Choroid plexus epithelial cell (primary cell): ENCODE measurements around the genes OR1L4 and ZBTB26.

GRCh38 chr9:121737320-121738147 is 86.1 kb downstream of the DAB2IP start:
- RRBS, result no CpG with 5 or more reads among the region's 15 CpGs

- RRBS, result no CpG with 5 or more reads among the region's 26 CpGs
These were observed 201.4 kb downstream of the DAB2IP start for GRCh38 chr9:121852626-121853347.

DNA sequence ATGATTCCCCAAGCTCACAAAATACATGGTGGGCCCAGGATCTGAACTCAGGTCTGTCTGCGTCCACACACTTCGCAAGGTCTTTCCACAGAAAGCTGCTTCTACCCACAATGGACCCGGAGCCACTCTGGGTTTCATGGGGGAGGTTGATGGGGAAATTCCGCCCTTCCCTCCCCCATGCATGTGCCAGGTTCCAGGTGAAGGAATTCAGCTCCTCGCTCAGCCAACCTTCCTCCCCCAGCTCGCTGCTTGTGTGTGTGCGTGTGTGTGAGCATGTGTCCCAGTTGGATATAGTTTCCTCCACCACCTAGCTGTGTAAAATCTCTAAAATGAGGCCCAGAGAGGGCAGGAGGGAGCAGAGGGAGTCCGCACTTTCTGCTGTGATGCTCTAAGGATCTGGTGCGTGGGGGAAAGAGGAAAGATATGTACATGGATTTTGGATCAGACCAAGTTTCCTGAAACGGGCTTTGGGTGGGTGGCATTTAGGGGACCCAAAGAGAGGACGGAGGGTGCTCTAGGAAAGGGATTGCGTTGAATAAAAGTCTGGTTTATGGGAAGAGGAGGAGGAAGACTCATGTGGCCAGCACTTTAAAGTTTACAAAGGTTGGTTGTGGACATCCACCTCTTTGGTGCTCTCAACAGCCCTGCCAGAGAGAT is 1.1 kb downstream of the PTGS1 start:
- RRBS, result no CpG with 5 or more reads among the region's 12 CpGs

GRCh38 chr9:122394213-122394757 is 23.5 kb downstream of the PTGS1 start:
- RRBS, result no CpG with 5 or more reads among the region's 4 CpGs

DNA sequence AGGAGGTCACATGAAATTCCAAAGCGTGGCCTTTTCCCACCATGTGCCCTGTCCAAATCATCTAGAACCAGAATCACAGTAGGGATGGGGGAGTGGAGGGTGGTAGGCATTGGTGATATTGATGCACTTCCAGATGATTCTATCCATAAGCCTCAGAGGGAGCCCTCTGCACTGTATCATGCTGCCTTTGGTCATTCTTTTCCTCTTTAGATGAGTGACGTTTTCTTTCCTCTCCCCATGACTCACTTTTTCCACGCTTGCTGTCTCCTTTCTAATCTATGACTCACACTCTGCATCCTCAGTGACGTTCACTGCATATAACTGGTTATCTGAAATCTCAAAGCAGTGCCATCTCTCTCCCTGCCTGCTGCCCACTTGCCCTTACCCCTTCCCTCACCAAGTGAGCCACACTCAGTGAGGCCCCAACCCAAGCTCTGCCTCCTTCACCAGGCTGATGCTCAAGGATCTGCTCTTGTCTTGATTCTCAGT is 31.5 kb downstream of the PTGS1 start:
- RRBS, result no CpG with 5 or more reads among the region's 4 CpGs

DNA sequence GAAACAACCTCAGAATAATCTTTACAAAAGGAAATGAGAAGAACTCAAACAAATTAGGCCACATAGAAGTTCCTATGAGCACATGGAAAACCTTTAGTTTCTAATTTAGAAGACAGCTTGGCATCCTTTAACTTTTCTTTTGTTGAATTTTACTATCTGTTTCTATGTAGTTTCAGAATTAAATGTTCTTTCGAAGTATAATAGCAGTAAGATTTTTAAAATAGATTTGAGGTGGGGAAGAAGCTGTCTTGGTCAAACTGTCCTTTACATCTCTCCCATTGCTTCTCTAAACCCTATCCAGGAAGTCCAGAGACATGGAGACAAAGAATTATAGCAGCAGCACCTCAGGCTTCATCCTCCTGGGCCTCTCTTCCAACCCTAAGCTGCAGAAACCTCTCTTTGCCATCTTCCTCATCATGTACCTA is at the start of gene OR1L4:
Gene OR1L4 (plus strand): TSS at position 315 of the 425 bp plus-strand sequence.
- RRBS, result no CpG with 5 or more reads among the region's 1 CpG

GRCh38 chr9:122902956-122903395 is 2.2 kb downstream of the RC3H2 start:
- RRBS, result no CpG with 5 or more reads among the region's 3 CpGs

DNA sequence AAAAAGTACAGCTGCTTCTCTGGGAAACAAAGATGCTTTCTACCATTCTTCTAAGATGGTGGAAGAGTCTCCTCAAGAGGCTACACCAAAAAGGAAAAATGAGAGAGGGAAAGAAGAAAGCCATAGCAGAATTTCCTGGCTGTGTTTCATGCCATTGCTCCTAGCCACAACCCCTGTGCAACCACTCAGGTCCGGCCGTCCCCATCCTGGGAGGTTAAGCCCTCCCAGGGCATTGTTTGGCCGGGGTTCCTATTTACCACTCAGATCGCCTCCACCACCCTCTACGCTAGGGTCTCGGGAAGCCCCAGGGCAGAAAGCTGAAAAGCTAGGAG is 778 bp downstream of the RC3H2 start:
- RRBS, result no CpG with 5 or more reads among the region's 6 CpGs

- RRBS, result 3% methylated on average over 11 of the region's 49 CpGs
These were observed at the start of gene ZBTB26 for GRCh38 chr9:122930972-122931859. ZBTB26 (minus strand) TSS chr9:122931512.

DNA sequence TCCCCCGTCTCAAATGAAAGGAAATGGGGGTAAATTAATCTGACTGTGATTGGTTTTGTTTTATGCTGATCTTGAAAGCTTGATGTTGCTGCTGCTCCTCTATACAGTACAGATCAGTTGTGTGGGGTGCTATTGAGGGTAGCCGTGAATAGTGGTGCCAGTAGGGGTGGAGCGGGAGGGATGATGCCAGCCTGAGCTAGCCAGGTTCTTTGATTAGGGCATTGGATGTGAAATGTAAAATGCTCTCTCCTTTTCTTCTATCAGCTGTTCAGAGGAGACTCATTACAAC is 384 bp downstream of the GPR21 start:
- RRBS, result no CpG with 5 or more reads among the region's 3 CpGs

GRCh38 chr9:123069984-123070672 is 36.7 kb downstream of the GPR21 start:
- RRBS, result no CpG with 5 or more reads among the region's 4 CpGs

GRCh38 chr9:123098404-123098996 is 65.0 kb downstream of the GPR21 start:
- RRBS, result no CpG with 5 or more reads among the region's 6 CpGs

GRCh38 chr9:123137736-123138880 is 104.6 kb downstream of the GPR21 start:
- RRBS, result no CpG with 5 or more reads among the region's 7 CpGs

DNA sequence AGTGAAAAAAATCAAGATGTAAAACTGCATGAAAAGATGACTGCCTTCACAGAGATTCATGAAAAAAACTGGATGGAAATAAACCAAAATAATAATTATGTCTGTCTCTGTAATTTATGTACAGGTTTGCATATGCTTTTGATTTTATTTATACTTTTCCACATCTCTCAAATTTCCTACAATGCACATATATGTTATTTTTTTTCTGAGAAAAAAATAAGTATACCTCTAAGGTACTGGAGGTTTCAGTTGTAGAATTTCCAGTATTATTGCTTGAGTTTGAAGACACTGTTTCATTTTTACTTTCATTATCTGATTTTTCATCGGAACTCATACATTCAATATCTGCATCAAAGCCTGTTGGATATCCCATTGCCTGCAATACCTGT is 105.8 kb downstream of the GPR21 start:
- RRBS, result no CpG with 5 or more reads among the region's 1 CpG

DNA sequence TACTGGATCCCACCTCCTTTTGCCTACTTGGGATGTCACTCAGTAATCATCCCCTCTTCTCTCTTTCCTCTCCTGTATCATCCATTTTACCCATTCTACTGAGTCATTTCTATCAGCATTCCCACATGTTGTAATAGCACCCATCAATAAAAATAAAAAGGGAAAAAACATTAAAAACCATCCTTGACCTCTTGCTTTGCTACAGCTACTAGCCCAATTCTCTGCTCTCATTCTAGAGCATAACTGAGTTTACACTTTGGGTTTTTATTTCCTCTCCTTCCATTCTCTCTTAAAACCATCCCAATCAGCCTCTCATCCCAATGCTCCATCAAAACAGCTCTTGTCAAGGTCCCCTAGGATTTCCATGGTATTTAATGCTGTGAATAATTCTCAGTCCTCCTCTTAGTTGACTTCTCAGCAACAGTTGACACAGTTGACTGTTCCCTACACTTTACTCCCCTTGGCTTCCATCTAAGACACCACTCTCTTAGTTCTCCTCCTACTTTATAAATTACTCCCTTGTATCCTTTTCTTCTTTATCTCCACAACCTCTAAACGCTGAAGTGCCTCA is 74.0 kb downstream of the STRBP start:
- RRBS, result no CpG with 5 or more reads among the region's 1 CpG

- RRBS, result no CpG with 5 or more reads among the region's 2 CpGs
These were observed 46.2 kb downstream of the STRBP start for GRCh38 chr9:123222224-123222529.

- RRBS, result no CpG with 5 or more reads among the region's 4 CpGs
These were observed 26.5 kb downstream of the STRBP start for GRCh38 chr9:123241669-123242443.

GRCh38 chr9:123364517-123364850 is 8.5 kb downstream of the CRB2 start:
- RRBS, result no CpG with 5 or more reads among the region's 6 CpGs

- RRBS, result no CpG with 5 or more reads among the region's 11 CpGs
These were observed 12.1 kb downstream of the CRB2 start for GRCh38 chr9:123368045-123368510.

DNA sequence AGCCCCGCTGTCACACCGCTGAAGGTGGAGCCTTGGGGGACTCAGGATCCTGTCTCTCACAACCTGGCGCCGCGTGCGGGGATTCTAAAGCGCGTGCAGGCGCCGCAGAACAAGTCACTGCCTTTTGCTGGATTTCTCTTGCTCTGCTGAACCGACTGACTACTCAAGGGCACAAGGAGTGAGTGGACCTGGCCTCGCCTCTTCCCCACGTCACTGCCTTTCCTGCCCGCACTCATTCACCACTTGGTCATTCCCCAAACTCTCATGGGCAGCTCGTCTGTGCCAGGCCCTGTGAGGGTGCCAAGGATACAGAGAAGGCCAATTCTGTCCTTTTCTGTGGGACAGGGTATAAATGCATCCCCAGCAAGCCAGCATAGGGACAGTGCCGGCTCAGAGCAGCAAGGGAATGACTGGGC is 69.4 kb downstream of the CRB2 start:
- RRBS, result no CpG with 5 or more reads among the region's 16 CpGs